Pericardium (tissue), 1 donor: ENCODE measurements around the gene POTEB.

- RRBS: no CpG with 5 or more reads among the region's 42 CpGs
Measured at GRCh38 chr15:21877493-21878100, at the start of gene POTEB. Gene POTEB, minus strand, starts transcription at chr15:21877735.

- RRBS: 91% methylated on average over 2 of the region's 26 CpGs
Measured at GRCh38 chr15:22256449-22257161, 162.3 kb downstream of the OR4N4 start.

GRCh38 chr15:22786869-22787222, 402 bp downstream of the NIPA1 start:
- RRBS: 1% methylated on average over 27 of the region's 48 CpGs

DNA sequence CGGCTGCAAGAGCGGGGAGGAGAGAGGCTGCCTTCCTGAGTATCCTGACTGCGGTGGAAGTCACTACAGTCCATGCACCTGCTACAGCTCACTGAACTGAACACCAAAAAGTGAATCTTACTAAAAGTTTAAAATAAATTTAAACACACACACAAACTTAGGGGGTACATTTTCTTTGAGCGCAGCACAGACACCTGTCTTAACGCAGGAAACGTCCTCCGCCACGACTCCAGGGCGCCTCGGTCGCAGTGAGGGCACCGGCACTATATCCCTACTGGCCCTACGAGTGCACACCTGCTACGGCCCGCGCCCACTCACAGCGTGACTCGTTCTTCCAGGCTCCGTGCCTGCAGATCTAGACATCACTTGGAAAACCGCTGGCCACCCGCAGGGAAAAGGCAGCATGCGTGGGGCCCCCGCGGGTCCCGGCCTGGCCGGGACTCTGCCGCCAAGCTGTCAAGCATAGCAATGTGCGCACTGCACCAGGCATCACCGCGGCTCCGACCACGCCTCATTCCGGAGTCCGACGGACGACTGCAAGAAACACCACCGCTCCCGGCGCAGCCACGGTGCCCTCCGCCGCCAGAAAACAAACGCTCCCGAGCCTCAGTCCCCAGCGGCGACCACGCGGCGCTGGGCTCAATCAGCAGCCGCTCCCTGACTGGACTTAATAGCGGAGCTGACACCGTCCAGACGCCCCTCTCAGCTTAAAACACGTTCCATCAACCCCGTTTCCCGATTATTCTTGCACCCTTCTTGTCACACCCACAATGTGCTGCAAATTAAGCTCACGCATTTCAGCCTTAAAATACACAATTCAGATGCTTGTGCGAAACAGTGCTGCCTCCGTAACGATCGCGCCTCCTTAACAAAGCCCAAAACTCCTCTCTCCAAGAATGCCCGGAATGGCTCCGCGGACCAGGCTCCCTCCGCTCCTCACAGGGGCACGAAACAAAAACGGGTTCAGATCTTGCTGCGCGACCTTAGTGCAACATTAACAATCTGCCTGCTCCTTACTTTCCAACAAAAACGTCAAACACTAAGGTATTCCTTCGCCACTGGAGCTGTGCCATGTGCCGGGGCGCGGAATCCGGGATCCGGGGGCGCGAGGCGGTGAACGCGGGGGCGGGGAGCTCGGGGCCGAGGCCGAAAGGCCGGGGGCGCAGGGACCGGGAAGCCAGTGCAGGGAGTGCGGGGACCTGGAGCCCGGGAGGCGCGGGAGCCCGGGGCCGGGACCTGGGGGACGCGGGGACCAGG, 873 bp downstream of the CYFIP1 start:
- RRBS: no CpG with 5 or more reads among the region's 97 CpGs

- RRBS: no CpG with 5 or more reads among the region's 58 CpGs
Measured at GRCh38 chr15:23303587-23304009, 30.4 kb downstream of the GOLGA6L26 start.

DNA sequence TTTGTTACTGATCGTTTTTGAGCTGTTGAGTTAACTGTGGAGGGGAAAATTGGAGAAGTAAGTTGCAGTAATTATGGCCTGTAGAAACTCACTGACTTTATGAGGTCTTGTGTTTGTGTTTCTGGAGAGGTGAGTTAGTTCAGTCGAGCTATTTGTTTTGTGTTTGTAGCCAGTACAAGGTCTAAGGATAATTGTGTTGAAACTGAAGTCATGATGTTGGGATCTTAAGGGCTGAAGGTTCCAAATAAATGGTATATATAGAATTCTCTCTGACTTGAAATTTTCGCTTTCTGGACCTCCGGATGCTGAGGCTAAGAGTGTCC, 29.2 kb downstream of the GOLGA6L26 start:
- RRBS: no CpG with 5 or more reads among the region's 4 CpGs

DNA sequence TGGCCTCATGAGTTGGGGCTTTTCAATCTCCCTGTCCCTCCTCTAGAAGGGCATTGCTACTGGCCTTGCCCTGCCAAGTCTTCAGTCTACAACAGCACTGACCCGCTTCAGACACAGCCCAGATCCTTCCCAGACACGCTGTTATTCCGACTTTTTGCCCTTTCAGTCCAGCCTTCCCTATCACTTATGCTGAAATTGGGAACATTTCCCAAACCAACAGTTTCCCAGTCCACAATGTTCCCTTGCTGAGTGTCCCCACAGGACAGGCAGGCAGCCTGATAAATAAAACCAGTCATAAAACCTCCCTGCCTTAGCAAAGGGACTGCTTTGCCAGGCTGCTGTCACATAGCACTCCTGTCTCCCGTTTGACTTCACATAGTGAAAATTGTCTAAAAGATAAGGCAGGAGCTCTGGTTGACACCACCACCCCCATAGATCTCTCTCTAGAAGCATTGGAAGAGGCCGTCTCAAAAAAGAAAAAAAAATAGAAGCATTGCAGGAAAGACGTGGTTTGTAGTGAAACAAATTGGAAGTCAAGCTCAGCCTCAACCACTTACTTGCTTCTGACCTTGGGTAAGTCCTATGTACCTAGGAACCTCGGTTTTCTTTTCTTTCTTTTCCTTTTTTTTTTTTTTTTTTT, 43.4 kb downstream of the GOLGA6L2 start:
- RRBS: no CpG with 5 or more reads among the region's 7 CpGs

- RRBS: no CpG with 5 or more reads among the region's 29 CpGs
Measured at GRCh38 chr15:23877968-23878543, 191.0 kb upstream of the NDN start.

GRCh38 chr15:25054098-25054534, 99.3 kb downstream of the SNRPN start:
- RRBS: no CpG with 5 or more reads among the region's 9 CpGs

DNA sequence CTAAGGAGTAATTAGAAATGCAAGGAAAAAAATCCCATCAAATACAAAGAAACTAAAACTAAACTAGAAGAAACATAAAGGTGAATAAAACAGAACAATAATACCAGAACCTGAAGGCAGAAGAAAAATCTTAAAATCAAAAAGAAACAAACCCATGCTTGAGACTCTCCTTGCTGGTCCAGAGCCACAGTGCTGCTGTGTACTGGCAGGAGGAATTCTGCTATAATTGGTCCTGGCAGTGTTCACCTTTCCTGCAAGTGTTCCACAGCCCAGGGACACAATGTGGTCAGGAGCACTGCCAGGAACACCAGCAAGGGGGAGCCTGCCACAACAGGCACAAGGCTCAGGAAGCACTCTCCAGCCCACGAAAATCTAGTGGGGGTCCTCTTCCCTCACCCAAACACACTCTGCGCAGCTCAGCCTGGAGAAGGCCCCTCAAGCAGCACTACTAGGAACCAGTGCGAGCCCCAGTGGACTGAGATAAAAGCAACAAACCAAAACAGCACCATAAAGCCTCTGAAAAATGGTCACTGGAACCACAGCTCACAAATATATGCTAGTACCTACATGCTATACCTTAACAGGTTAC, 92.9 kb downstream of the UBE3A start:
- RRBS: no CpG with 5 or more reads among the region's 3 CpGs

- RRBS: no CpG with 5 or more reads among the region's 13 CpGs
Measured at GRCh38 chr15:25804014-25804942, 58.8 kb downstream of the ATP10A start.

DNA sequence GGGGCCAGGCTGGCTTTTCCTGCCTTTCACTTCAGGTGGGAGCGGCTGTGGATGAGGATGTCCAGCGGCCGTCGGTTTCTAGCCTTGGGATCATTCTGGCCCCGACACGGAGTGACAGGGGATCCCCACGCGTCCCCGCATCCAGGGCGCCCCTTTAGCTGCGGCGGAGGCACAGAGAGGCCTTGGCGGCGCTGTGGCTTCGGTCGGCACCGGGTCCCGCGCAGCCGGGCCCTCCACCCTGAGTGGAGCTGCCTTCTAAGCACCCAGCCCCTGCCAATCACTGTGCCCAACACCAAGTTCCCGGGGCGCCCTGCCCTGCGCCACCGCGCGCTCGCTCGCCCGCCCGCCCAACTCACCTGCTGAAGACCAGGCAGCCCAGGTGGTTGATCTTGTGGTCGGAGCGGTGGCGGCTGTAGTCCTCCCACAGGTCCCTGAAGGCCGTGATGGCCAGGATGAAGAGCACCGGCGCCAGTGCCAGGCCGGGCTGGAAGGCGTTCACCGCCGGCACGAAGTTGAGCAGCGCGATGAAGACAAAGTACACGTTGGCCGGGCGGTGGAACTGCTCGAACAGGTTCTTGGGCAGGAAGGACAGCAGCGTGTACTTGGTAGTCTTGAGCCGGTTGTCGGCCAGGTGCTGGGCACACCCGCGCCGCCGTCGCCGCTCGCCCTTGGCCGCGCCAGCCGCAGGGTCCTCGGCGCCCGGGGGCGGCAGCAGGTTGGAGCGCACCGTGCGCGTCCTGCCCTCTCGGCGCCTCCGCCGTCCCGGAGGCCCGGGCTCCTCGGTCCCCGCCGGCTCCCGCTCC, 634 bp downstream of the ATP10A start:
- RRBS: 2% methylated on average over 30 of the region's 78 CpGs

DNA sequence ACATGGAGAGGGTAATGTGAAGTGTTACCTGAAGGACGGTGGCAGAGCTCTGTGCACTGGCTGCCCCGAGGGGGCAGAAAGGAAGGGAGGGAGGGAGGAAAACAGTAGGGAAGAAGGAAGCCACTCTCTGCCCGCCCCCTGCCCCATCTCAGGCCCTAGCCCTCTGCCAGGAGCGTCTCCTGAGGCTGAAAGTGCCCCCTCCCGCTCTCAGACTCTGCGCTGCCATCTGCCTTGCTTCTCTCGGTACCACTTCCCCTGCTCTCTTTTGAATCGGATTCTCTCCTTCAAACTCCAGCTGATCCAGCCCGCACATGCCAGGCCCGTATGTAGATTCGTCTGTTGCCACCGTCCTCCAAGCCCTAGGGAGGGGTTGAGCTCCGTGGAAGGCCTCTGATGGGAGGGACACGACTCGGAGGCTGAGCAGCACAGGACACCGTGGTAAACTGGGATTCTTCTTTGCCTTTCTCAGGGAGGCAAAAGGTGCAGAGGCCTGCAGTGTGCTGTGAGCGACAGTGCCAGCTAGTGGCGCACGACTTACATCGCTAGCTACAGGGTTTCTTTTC, 70.6 kb upstream of the ATP10A start:
- RRBS: no CpG with 5 or more reads among the region's 20 CpGs

DNA sequence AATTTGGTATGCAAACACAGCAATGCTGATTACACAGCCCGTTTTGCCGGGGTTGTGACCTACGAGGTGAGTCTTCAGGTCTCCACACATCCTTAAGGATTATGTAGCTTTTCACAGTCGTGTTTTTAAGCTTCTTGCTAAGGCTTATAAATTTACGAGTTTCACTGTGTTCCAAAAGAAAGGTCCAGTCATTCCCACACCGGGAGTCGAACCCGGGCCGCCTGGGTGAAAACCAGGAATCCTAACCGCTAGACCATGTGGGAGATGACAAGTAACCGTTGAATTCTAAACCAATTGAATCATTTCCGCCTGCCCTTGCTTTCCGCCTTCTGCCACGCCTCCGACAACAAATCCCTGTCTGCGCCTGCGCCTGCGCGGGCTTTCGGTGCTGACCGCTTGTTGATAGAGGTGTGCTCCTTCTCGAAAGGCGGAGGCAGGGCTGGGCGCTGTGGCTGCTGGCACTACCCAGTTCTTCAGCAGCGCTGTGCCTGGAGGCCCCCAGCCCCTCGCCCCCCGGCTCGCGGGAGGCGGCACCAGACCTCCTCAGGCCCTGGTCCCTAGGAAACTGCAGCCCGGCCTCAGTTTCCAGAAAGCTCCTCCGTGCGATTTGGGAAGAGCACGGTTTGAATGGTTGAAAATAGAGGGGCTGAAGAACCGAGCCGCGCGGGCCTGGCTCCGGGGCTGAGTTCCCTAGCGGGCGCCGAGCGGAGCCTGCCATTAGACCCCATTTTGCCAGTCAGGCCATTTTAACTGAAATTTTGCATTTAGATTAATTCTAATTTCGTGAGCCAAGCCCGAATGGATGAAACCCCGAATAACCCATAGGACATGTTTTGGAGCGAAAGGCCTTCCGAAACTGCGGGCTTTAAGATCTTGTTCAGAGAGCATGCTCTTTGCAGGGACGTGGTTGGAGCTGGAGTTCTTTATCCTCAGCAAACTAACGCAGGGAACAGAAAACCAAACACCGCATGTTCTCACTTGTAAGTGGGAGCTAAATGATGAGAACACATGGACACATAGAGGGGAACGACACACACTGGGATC, 219.2 kb upstream of the ATP10A start:
- RRBS: 2% methylated on average over 12 of the region's 53 CpGs

DNA sequence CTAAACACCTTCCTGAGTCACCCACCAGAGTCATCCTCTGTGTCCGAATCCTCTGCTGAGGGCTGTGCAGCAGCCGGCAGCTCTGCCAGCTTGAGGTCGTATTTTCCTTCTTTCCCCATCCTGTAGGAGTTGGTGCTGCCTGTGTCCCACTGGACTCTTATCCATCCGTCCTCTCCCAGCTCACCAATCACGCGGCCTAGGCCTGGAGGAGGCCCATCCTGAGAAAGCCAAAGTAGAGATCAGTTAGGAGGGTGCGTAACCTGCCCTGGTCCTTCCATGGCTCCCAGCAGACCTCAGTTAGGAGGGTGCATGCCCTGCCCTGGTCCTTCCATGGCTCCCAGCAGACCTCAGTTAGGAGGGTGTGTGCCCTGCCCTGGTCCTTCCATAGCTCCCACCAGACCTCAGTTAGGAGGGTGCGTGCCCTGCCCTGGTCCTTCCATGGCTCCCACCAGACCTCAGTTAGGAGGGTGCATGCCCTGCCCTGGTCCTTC, 101.5 kb downstream of the HERC2 start:
- RRBS: no CpG with 5 or more reads among the region's 8 CpGs

DNA sequence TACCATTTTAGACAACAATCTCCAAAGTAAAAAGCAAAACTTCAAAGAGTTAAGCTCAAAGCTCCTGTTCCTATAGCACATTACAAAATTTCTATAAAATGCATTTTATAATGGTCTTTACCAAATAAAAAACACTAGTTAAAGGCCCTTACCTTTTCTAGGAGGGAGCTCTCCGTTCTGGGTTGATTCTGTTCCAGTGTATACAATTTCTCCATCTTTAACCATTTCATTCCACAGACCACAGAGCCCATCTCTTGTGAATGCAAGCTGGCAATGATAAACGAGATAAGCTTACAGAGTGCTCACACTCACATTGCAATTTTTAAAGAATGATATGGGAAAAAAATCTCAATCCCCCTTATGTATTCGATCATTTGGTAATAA, 22.7 kb downstream of the HERC2 start:
- RRBS: no CpG with 5 or more reads among the region's 3 CpGs

- RRBS: no CpG with 5 or more reads among the region's 8 CpGs
Measured at GRCh38 chr15:28890794-28891379, 5.1 kb downstream of the APBA2 start.

GRCh38 chr15:28948930-28949329, 63.2 kb downstream of the APBA2 start:
- RRBS: no CpG with 5 or more reads among the region's 10 CpGs

DNA sequence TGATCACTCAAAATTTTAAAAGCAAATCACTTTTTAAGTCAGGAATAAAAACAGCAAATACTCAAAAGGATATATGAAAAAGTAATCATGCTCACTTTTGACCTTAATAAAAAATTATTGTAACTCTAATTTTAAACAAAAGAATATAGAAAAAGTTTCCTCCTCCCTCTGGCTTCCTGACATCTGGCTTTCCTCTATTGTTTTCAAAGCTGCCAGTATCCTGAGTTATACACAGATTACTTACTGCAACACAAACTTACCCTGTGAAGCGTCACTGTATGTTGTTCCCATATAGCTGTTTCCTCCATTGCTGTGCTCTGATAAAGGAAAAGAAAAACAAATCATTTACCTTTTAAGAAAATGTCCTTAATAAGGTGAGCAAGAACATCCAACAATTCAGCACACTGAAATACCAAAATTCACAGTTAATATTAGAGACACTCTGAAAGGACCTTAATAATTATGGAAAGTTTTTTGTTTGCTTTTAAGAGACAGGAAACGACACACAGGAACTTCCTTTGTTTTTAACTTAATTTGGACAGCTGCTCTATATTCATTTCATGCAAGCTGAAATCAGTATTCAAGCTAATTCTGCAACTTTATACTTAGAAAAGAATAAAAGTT, 21.8 kb downstream of the TJP1 start:
- RRBS: no CpG with 5 or more reads among the region's 2 CpGs

DNA sequence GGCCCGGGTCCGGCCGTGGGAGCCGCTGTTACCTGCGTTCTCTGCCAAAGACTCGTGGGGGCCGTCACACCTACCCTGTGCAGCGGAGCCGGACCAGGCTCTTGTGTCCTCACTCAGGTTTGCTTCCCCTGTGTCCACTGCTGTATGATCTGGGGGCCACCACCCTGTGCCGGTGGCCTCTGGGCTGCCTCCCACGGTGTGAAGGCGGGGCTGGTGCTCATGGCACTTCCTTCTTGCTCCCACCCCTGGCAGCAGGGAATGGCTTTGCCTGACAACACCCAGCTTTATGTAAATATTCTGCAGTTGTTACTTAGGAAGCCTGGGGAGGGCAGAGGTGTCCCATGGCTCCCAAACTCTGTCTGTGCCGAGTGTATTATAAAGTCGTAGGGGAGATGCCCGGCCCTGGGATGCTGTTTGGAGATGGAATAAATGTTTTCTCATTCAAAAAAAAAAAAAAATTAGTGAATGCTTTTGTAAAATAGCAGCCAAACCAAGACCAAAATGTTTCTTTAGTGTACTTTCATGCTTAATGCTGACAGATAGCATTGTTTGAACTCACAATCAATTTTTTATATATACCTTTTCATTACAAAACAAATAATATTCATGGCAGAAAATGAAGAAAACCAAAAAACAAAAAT, 37.0 kb upstream of the GOLGA8J start:
- RRBS: 10% methylated on average over 4 of the region's 15 CpGs